AG09319 (cell line): ENCODE measurements around the gene SEPTIN9.

DNA sequence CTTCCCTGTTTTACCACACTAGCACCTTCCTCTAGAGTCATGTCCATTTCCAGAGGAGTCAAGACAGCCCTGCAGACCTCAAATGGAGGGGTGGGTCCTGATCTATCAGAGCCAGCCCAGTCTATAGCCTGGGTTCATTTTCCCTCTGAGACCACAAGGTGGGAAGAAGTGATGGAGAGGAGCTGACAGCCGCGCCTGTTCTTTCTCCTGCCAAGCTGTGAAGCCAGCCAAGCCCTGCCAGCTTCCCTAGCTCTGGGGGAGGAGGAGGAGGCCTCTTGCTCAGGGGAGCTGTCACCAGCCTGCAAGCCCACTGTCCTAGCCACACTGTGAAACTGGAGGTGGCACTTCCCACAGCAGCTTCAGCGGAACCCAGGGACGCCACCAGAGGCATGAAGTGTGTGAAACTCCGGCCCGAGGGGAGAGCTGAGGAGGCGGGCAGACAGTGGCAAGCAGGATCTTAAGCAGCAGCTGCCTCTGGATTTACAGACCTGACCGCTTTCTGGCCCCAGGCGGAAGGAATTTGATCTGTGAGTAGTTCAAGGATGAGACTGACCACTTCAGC lies 29.1 kb downstream of the MXRA7 start:
- RRBS, result no CpG with 5 or more reads among the region's 9 CpGs

DNA sequence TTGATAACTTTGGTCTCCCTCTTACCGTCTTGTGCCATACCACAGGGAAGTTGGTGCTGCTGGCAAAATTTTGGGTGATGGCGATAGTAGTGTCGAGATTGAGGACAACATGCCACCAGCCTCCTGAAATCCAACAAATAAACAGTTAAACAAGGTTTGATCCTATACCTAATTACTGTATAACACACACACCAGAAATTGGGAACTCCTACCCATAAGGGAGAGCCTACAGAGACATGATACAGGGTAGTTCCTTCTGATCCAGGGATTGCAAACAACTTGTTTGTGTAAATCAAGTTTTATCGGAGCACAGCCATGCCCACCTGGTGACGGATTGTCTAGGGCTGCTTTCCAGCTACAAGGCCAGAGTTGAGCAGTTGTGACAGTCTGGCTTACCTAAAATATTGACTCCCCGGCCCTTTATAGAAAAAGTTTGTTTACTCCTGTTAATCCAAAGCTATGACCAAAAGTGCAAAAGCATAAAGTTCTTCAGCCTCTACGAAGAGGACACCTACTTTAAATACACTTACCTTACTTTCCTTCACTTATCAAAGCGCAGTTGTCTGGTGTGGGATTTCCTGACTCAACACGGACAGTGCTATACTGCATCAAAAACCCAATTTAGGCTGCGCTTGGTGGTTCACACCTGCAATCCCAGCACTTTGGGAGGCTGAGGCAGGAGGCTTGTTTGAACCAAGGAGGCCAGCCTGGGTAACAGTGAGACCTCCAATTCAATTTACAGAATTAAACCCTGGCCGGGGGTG lies 4.4 kb downstream of the JMJD6 start:
- RRBS, result no CpG with 5 or more reads among the region's 11 CpGs

GRCh38 chr17:76725841-76726187 lies 592 bp downstream of the JMJD6 start:
- RRBS, result no CpG with 5 or more reads among the region's 22 CpGs

- RRBS, result no CpG with 5 or more reads among the region's 2 CpGs
Observed at GRCh38 chr17:76733786-76734336, 3.3 kb downstream of the SRSF2 start.

DNA sequence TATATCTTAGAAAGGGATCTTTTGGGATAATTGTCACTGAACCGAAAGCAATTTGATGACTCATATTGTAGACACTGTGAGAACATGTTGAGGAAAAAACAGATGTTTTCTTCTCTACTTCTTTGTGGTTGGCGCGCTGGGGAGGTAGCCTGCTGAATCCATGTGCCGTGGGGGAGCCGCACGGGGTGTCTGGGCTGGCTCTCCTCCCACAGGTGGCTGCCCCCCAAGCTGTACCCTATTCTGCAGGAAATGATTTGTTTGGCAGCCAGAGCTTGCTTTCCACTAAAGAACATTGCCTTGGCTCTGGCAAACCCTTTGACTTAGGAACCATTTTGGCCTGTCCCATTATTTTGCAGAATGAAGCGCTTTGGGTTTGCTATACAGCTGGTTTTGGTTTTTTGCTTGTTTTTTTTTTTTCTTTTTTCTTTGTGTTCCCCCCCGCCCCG lies 53.5 kb downstream of the MFSD11 start:
- RRBS, result no CpG with 5 or more reads among the region's 9 CpGs

- RRBS, result no CpG with 5 or more reads among the region's 5 CpGs
Observed at GRCh38 chr17:76924607-76924806, 56.3 kb downstream of the MGAT5B start.

DNA sequence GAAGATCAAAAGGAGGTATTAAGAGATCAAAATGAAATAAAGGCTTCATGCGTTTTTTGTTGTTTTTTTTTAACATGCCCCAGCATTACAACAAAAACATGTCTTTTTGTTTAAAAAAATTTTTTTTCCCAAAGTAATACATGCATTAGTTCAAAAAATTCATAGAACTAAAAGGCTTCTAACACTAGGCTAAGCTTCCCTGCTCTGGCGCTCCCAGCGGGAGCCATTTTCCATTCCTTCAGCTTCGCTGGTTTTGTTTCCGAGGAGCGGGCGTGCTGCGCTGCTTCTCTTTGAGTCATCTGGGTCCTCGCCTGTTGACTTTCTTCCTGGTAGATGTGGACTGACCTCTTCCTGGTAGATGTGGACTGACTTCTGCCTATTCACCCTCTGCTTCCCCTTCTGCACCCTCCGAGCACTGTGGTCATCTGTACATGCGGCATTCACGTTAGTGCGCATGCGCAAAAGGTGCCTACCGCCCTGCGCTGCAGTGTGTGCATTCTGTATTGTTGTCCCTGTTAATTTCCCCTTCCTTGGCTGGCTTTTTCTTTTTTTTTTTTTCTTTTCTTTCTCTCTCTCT lies 40.8 kb upstream of the SEC14L1 start:
- RRBS, result no CpG with 5 or more reads among the region's 16 CpGs

DNA sequence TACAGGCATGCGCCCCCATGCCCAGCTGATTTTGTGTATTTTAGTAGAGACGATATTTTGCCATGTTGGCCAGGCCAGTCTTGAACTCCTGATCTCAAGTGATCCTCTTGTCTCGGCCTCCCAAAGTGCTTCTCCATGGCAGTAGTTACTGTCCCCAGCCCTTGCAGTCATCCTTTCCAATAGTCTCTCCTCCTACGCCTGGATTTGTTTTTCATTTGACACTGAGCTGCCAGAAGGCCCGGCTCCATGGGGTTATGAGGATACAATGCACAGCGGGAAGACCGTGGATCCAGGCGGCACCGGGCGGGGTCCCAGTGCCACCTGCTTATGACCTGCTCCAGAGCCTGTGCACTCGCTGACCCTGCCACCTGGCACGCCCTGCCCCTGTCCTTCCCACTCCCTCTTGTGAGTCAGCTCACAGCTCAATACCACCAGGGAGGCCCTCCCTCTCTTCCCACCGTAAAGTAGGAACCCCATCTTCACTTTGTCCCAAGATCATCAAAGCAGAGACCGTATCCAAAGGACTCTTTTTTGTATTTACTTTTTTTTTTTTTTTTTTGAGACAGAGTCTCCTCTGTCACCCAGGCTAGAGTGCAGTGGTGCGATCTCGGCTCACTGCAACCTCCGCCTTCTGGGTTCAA lies 37.1 kb upstream of the SEC14L1 start:
- RRBS, result 42% methylated on average over 5 of the region's 17 CpGs

- RRBS, result no CpG with 5 or more reads among the region's 11 CpGs
Observed at GRCh38 chr17:77126460-77126982, 14.2 kb upstream of the SEC14L1 start.

DNA sequence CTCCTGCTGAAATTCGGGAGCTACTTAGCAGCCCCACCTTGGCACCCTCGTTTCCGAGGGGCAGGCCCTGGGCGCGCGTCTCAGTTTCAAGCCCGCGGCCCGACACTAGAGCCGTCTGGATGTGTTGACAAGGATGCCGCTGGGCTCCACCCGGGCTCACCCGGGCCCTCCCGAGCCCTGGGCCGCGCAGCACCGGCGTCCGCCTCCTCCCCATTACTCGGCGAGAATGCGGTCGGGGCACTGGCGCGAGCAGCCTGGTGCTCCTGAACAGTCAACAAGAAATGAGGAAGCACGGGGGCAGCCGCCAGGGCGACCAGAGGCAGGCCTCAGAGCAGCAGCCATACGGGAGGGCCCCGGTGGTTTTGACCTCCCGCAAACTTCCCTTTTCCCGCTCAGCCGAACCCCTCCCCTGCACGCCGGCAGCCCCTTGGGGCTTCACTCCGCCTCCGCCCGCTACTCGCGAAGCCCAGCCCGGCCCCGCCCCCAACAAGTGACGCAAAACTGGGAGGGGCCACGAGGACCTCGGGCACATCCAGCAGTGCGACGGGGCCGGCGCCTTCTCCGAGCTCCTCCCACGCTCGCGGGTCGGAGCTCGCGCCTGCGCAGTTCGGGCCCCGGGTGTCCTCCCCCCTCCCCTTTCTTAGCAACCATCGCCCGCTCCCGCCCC lies 440 bp upstream of the SEC14L1 start:
- RRBS, result under 1% methylated on average over 29 of the region's 62 CpGs

DNA sequence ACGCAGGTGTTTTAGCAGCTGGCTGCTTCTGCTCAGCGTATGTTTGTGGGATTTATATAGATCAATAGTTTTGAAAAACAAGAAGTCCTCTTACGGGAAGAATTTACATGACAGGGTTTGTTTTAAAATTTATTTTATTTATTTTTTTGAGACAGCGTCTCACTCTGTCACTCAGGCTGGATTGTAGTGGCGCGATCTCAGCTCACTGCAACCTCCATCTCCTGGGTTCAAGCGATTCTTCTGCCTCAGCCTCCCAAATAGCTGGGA lies 3.6 kb downstream of the SEC14L1 start:
- RRBS, result no CpG with 5 or more reads among the region's 7 CpGs

GRCh38 chr17:77148523-77149318 lies 8.0 kb downstream of the SEC14L1 start:
- RRBS, result no CpG with 5 or more reads among the region's 15 CpGs

DNA sequence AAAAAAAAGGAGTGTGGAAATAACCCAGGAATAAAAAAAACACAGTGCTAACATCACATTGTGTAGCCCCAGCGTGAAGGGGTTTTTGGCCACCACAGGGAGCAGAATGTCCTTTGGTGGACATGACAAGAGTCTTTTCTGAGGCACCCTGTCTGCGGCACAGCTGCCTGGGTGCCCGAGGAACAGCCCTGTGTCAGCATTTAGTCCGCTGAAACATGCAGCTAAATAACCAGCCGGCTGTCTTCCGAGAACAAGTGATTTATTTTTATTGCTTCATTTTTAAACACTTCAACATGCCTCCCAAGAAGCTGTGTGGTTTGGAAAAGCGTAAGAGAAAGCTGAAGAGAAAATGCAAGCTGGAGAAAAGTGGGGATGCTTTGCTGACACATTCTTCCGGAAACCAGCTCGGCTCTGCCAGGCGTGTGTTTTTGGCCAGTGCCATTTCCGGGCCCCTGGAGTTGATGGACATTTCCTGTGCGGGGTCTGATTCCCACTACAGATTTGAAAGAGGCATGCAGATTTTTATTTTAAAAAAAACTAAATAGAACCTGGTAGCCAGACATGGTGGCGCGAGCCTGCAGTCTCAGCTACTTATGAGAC lies 45.9 kb upstream of the SEPTIN9 start:
- RRBS, result 7% methylated on average over 4 of the region's 14 CpGs

GRCh38 chr17:77281383-77282429 lies at the start of gene SEPTIN9:
TSS of gene SEPTIN9 (plus strand) at chr17:77281499.
- RRBS, result 1% methylated on average over 7 of the region's 74 CpGs

DNA sequence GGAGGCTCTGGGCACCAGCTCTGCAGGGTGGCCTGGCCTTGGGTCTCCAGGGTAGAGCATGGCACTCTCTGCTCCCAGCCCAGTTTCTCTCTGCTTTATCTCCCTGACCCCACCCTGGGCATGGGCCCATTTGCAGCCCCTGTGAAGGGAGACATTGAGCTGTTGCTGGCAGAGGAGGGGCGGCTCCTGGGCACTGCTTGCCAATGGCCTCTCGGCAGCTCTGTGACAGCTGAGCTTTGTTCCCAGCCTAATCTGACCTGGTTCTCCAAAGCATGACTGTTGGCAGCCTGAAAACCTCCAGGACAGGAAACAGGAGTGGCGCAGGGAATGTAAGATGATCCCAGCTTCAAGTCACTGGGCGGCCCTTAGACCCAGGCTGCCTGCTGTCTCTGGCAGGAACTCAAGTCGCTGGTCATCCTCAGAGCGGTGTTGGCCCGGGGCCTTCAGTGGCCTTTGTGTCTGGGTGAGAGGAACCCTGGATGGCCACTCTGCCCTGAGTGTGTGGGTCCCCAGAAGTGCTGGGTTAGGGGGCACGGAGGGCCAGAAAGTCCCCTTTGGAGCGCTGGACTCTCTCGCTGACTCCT lies 6.3 kb downstream of the SEPTIN9 start:
- RRBS, result no CpG with 5 or more reads among the region's 10 CpGs

- RRBS, result no CpG with 5 or more reads among the region's 23 CpGs
Observed at GRCh38 chr17:77316127-77316885, 35.0 kb downstream of the SEPTIN9 start.

DNA sequence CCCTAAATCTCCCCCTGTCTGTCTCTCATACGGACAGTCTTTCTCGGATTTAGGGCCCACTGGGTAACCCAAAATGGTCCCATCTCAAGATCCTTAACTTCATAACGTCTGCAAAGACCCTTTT lies 42.7 kb downstream of the SEPTIN9 start:
- RRBS, result no CpG with 5 or more reads among the region's 3 CpGs

DNA sequence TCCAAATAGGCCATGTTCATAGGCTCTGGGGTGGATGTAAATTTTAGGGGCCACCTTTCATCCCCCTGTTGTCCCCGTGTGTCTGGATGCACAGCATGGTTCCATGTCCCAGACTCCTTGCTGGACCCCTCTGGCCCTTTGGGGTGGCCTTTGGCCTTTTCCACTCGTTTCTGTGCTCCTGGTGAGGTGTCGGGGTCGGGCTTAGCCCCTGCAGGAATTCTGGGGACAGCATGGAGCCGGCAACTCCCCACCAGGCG lies 42.9 kb downstream of the SEPTIN9 start:
- RRBS, result no CpG with 5 or more reads among the region's 6 CpGs

DNA sequence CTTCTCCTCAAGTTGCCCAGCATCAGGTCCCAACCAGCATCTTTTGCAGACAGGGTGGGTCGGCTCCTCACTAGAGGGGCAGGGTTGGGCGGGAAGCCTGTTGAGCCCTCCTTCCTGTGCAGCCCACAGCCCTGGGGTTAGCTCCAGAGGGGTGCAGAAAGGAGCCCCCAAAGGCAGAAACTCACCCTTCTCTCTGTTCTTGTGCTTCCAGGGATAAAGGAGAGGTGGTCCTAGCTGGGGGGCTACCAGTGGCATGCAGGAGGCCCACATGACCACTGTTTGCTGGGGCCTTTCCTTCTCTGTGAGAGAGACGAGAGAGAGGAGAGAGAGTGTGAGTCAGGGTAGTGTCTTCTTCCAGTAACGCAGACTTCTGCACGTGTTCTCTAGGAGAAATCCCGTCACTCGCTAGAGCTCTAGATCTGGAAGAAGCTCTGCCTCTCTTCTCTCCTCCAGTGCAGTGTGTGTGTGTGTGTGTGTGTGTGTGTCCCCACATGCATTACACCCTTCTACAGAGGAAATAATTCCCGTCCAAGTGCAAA lies 68.9 kb downstream of the SEPTIN9 start:
- RRBS, result no CpG with 5 or more reads among the region's 8 CpGs

DNA sequence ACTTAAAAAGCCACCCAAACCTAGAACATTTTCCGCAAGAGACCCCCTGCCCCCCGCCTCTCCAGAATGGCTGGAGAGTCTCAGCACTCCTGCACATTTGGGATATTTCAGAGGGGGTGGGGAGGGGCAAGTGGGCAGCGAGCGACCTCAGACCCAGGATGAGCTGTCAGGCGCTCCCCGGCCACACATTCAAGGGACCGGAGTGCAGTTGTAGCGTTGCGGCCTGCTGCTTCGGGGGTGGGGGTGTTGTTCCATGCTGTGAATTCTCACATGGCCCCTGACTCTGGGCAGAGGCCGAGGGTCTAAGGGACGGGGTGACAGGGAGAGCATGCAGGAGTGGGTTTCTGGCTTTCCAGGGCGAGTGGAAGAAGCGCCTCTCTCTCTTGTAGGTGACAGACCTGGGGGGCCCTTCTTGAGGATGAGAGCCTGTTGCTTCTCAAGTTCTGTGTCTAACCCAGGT lies 90.6 kb downstream of the SEPTIN9 start:
- RRBS, result no CpG with 5 or more reads among the region's 14 CpGs